Neural progenitor cell (in vitro differentiated cells): ENCODE measurements around the genes DSCAML1, FXYD2, TMPRSS4 and TMEM25.

DNA sequence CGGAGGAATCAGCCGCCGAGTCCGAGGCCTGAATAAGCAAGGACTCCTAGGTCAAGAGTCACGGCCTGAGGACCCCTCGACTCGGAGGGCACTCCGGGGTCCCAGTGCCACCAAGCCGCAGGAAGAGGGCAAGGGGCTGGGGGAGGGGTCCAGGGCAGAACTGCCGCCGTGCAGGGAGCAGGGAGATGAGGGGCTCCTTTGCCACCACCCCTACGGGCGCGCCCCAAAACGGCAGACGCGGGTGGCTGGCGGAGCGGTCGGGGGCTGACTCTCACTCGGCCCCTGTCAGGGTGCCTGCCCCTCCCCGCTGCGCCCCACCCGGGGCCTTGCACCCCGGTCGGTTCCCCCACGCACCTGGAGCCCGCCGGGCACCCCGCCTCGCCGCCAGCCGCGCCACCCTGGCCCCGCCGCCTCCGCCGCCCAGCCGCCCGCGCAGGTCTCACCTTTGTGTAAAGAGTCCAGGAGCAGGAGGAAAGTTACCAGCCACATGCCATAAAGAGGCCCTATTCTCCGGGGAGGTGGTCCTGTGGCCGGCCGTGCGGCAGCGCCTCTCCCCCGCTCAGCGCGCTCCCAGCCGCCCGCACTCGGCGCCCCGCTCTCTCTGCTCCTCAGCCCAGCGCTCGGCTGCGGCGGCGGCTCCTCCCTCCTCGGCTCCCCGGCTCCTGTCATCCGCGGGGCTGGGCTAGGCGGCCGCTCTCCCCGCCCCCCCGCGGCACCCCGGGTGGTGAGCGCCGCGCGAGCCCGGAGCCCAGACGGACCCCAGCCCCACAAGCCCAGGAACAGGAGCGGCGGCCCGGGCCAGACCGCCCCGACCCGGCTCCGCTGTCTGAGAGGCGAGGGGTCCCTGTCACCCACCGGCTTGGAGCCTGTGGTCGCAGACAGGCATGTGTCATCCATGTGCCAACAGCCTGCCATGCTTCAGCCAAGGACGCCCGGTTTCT, at the start of gene DSCAML1:
Gene DSCAML1, minus strand, starts transcription at position 626 of the 941 bp plus-strand sequence.
- RAMPAGE, long total RNA: no peak

DNA sequence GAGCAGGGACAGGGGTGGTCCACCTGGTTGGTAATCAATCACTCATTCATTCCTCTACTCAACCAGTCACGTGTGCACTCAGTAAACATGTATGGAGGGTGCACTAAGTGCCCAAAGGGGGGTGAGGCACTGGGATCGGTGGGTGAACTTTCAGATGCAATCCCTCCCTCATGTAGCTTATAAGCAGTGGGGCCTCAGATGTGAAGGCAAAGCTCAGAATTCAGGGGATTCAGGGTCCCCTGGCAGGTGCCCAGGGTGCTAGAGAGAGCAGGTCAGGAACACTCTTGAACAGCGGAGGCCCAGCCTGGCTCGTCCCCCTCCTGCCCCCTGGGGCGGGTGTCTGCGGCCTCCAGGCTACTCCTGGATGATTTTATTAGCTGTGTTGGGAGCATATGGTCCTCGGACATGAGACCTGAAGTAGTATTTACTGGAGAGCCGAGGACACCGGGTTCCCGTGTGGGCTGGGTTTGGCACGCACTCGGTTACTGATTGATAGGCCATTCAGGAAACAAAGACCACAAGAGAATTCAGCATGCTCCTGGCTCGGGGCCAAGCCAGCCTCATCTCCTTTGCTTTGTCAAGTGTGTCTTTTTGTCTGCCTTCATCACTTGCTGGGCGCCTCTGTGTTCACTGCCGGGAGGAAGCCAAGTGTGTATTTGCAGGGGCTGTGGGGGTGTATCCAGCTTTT, 9.9 kb downstream of the FXYD2 start:
- RAMPAGE, long total RNA: no peak

DNA sequence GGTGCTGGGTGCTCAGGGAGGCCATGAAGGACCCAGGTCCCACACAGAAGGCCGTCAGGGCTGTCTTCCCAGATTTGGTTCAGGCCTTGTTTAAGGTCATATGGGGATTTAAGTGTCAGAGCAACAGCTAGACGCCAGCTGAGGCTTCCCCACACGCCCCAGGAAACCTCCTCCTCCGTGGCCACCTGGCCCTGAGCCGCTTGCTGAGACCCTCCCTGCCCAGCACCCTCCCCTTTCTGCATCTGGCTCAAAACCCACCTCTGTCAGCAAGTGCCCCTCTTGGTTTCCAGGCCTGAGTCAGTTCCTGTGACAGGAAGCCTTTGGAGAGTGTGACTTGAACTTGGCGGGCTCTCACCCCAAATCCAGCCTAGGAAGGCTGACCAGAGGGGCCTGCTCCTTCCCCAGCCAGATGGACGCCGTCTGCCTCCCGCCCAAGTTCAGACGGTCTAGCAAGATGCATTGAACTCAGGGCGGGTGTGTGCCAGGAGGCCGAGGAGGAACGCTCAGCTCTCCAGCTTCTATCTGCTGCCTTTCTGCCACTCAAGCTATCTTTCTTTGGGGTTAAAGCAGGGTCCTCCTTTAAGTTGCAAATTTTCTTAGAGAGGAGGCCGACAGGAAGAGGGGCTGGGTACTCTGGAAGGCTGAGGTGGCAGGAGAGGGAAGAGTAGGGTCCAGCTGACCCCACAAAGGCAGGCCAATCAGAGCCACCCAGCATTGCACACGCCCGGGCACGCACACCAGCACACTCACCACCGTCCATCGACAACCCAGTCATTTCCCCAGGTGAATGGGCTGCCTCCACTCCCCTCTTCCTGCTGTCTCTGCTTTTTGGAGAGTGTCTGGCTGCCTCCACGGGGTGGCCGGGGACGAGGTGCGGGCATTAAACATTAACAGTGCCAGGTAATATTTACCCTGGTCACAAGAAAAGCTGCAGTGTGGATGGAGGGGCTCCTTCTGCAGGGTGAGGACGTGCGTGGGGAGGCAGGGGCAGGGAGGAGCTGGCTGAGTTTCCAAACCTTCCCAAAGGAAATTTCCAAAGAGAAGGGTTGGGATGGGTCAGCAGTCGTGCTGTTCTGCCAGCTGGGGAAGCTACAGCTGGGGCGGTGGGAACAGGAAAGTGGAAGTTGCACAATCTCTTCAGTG, at the start of gene FXYD2:
Gene FXYD2, minus strand, starts transcription at position 841 of the 1,143 bp plus-strand sequence.
- RAMPAGE, long total RNA: no peak

GRCh38 chr11:117907105-117907879, 21.9 kb downstream of the TMPRSS13 start:
- RAMPAGE, long total RNA: no peak

DNA sequence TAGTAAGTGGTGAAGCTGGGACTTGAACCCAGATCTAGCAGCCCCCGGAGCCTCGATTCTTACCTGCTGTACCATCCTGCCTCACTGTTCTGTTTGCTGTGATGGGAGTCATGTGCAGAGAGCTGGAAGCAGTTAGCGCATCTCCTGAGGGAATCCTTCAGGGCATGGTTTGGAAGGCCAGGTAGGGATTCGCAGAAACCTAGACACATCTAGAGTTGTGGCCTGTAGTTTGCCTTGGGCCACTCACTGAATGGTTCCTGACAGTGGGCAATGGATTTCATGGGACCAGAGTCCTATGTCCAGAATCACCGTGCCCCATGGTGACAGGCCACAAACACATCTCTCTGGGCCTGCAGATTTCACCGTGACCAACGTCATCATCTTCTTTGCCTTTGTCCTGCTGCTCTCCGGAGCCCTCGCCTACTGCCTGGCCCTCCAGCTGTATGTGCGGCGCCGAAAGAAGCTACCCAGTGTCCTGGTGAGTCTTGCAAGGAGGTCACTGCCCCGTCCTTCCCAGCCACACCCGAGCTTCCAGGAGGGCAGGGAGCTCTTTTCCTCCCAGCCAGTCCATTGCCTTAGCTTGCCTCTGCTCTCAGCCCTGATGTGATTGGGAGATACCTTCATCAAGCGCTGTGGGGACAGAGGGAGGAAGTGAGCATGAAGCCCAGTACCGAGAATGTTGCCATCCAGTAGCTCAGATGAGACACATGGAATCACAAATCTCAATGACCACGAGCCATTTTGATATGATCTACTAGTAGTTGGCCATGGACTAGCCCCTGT, 9.2 kb downstream of the IL10RA start:
- RAMPAGE, long total RNA: no peak

DNA sequence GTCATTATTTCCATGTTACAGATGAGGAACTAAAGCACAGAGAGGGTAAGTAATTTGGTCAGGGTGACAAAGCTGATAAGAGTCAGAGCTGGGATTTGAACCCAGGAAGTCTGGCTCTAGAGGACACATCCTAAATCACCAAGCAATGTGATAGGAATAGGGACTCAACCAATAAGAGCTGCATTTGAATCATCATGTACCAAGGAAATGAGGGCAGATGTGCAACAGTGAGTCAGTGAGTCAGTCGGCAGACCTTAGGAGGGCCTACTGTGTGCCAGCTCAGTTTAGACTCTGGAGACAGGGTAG, 11.1 kb downstream of the IL10RA start:
- RAMPAGE, long total RNA: no peak

DNA sequence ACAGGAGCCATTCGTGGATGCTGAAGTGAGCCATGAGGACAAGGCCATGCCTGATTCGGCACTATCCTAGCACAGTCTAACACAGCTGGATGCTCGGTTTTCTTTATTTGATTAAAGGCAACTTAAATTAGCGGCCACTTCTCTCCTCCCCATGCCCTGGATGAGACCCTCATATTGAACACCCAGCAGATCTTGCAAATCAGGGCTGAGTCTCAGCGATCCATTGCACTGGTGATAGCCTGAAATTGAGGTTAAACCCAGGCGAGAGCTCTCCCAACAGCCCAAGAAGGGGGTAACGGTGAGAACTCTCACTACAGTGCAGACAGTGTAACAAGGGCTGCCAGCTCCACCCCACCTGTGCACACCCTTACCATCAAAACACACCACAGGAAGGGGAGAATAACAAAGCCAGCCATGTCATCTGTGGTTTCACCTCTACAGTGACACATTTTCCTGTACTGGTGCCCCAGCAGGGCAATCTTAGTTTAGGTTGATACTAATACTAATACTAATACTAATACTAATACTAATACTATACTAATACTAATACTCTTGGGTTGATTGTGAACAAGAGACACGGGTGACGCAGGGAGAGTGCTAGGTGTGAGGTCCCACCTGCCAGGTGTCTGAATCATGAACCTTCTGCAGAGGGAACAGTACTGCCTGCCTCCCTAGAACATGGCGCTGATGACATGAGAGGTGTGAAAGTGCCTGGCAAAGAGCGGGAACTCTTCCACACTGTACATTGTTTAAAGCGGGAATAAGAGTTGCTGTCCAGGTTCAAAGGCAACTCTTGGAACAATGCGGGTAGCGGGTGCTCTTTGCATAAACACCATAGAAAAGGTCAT, 25.3 kb upstream of the TMPRSS4 start:
- RAMPAGE, long total RNA: no peak

GRCh38 chr11:118076397-118077523, at the start of gene TMPRSS4:
Gene TMPRSS4, plus strand, starts transcription at chr11:118077078.
- RAMPAGE, long total RNA: no peak

DNA sequence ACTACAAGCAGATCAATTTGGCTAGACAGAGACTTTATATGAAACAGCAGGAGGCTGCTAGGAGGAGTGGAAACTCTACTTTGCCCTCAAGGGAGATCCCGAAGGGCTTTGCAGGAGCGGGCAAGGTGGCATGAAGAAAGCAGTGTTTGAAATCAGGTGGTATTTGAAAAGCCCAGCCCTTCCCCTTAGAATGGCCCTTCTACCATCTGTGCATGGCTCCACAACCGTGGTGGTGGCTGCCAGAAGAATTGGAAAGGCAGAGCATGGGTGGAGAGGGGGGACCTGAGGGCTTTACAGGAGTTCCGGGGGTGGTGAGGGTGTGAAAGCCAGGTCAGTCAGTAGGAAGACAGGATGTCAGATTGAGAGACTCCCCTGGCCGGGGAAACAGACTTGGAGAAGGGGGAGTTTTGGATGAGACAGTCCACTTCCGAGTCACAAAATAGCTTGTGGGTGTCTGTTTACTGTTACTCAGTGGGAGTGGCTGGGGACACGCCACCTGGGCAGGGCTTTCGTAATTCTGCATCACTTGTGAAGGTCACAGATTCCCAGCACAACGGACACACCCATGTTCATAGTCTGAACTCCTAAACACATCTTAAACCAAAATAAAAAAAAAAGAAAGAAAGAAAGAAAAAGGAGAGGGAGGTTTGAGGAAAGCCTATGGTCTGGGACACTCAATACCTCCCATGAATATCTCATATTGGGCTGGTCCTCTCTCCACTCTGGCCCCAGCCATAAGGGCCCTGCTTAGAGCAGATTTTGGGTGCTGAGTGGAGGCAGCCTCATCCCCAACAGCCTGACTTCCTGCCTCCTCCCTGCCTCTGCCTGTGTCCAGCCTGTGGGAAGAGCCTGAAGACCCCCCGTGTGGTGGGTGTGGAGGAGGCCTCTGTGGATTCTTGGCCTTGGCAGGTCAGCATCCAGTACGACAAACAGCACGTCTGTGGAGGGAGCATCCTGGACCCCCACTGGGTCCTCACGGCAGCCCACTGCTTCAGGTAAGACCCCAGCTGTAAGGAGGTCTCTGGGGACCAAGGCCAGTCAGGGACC, 24.5 kb upstream of the SMIM35 start:
- RAMPAGE, long total RNA: no peak

GRCh38 chr11:118145937-118146392, 6.7 kb downstream of the SCN4B start:
- RAMPAGE, long total RNA: no peak

- RAMPAGE, long total RNA: no peak
Observed at GRCh38 chr11:118223487-118224373, 1.1 kb downstream of the JAML start.

DNA sequence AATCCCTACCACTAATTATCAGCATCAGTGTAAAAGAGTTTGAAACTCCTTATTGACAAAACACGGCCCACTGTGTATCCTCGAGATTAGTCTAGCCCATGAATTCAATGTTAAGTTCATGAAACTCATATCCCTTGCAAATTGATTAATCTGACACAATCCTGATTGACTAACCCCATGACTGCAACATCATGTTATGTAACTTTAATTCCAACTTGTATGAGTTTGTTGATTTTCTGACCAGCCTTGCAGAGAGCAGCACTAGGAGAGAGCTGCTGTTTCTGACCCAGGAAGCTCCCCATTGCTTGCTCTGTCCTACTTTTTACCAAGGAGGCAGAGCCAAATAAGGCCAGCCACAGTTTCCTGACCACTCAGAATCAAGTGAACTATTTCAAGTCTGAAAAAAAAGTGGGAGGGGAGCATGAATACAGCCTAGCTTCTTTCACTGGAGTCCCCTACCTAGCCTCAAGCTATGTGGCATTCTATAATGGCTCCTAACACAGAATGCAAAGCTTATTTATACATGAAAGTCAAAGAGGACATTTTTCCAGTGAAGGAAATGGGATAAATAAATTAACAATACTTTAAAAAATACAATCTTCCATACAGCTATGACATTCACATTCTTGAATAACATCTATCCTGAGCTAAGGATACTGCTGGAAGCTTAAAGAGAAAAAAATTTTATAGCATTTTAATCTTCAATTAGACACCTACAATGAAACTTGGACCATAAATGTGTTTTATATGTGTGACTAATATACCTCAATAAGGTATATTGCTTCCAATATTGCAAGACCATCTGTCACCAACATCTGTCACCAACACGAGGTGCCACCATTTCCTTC, 13.1 kb downstream of the MPZL3 start:
- RAMPAGE, long total RNA: no peak

- RAMPAGE, long total RNA: no peak
Observed at GRCh38 chr11:118502651-118503298, 24.5 kb upstream of the TTC36 start.

GRCh38 chr11:118519261-118519947, 7.9 kb upstream of the TTC36 start:
- RAMPAGE, long total RNA: no peak

GRCh38 chr11:118522254-118522841, 4.9 kb upstream of the TTC36 start:
- RAMPAGE, long total RNA: no peak

DNA sequence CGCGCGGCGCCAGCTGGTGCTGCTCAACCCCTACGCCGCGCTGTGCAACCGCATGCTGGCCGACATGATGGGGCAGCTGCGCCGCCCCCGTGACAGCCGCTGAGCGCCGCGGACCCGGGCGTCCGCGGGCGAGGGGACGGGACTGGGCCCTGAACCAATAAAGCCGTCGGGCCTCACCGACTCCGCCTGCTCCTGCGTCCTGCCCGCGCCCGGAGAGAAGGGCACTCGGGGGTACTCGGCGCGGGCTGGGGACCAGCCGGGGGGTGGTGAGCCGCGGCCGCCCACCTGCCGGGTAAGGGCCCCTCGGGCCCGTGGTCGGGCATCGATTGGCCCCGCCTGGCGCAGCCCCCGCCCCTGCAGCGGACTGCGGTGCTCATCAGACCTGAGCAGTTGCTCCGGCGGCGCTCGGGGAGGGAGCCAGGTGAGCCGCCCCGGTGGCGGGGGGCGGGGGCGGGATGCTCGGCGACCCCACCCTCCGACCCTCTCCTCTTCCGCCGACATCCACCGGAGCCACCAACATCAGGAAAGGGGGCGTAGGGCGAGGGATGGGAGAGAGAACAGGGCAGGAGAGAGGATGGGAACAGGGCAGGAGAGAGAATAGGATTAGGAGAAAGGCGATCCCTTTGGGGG, at the start of gene TMEM25:
Gene TMEM25, plus strand, starts transcription at position 379 of the 630 bp plus-strand sequence.
- RAMPAGE, long total RNA: no peak

DNA sequence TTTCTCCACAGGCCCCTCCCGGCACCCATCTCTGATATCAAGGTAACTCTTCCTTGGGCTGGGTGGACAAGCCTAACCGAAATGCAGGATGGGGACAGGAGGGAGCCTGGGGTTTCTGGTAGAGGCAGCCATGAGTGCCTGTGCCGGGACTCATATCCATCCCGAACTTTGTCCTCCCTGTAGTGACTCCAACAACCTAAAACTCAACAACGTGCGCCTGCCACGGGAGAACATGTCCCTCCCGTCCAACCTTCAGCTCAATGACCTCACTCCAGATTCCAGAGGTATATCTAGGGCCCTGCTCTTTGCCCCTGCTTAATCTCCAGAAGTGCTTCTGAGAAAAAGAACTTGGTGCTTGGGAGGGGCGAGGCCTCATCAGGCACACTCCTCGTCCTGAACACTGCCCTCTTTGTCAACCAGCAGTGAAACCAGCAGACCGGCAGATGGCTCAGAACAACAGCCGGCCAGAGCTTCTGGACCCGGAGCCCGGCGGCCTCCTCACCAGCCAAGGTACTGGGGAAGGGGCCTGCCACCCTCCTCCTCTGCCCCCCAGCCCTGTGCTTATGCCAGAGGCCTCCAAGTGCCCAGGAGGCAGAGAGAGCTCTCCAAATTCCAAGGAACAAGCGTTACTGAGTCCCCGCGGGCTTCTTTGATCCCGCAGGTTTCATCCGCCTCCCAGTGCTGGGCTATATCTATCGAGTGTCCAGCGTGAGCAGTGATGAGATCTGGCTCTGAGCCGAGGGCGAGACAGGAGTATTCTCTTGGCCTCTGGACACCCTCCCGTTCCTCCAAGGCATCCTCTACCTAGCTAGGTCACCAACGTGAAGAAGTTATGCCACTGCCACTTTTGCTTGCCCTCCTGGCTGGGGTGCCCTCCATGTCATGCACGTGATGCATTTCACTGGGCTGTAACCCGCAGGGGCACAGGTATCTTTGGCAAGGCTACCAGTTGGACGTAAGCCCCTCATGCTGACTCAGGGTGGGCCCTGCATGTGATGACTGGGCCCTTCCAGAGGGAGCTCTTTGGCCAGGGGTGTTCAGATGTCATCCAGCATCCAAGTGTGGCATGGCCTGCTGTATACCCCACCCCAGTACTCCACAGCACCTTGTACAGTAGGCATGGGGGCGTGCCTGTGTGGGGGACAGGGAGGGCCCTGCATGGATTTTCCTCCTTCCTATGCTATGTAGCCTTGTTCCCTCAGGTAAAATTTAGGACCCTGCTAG, 3.3 kb downstream of the TMEM25 start:
- RAMPAGE, long total RNA: no peak

DNA sequence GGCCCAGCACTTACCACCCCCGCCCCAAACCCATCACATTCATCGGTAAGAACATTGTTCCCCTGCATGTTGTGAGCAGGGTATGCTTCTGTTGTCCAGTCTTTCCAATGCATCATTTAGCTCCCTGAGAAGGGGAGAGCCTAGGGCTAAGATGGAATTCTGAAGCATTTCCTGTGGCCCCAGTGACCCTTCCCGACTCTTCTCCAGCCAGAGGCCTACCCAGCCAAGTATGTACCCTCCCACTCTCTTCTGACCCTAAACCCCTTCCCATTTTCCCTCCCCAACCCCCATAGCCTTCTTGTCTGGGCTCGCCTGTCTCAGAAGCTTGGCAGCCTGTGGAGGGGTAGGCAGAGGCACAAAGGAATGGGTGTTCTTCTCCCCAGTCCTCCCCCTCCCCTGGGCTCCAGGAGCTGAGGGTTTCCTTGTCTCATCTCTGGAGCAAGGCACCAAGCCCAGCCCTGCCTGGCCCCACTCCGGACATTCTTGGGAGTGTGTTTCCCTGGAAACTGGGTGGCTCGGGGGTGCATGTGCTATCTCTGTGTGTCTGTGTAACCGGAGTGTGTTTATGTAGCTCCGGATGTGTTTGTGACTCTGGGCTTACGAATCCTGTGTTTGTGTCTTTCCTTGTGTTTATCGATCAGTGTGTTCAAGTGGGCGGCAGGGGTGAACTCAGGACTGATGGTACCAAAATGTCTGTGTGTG, 10.7 kb downstream of the PHLDB1 start:
- RAMPAGE, long total RNA: no peak

GRCh38 chr11:118618632-118619344, 11.4 kb downstream of the PHLDB1 start:
- RAMPAGE, long total RNA: no peak

DNA sequence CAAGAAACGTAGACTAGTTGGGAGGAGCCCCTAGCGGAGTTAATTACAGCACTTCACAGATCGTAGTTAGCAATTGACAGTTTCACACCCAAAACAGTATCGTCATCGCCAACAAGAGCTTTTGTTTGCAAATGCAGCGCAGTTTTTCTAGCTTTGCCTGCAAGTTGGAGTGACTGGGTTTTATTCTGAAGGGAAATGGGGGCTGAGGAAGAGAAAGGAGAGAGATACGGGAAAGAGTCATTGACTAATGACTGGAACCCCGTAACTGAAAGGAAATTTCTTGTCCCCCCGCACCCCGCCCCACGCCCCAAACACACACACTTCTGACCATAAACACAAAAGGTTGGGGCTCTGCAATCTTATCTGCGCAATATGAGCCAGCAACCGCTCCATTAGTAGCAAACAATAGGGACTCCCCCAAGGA, 999 bp downstream of the DDX6 start:
- RAMPAGE, long total RNA: no peak